ENCODE measurements around a stretch of chr3.

DNA sequence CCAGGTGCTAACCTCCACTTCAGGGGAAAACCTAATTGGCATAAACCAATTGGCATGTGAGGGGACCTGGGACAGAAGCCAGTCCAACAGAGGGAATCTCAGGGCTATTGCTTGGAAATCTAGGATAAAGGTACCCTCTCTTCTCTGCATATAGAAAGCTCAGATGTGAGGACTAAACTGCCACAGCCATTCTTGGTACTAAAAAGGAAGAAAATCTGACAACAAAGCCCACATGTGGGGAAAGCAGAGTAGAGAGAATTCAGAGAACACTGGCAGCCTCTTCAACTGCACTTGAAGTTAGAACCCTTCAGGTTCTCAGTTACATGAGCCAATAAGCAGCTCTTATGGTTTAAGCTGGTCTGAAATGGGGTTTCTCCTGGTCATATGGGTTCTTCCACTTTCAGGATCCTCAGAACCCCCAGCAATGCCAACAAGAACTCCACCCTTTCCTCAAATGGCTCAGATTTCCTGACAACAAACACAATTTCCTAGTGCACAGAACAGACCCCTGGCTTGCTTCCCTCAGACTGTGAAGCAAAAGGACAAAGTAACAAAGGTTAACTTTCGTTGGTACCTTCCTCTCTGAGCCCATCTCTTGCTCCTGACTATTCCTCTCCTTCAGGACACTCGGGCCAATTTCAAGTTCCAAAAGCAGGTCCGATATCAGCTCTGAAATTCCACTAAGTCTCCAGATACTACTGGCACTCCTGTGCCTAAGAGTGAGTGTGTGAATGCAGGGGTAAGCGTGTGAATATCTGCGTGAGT lies 23.9 kb upstream of the FRMD4B start:
- PRO-cap = no peak

DNA sequence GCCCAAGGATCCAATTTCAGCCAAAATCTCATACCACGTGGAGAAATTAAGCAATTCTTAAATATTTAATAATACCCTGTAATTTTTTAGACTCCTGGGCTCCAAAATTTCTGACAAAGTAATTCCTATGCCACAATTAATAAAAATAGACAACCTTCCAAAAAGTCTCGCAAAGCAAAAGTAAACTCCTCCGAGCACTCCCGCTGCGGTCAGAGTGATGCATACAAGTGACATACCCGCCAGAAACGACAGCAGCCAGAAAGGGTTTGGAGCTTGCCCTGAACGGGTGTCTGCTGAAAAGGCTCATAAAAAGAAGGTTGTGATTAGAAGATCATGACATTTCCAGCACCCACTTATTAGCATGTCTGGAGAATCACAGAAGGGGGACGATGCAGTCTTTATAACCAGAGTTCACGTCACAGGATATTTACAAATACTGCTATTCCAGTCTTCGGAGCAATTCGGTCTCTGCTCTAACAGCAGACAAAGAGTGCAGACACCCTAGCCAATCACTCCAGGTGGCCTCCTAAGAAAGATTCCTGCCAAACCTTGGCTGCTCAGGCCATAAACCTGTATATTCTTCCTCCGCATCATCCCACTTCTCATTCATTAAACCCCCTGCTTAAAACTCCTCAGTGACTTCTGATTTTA lies 59.1 kb upstream of the FRMD4B start:
- PRO-cap = no peak

DNA sequence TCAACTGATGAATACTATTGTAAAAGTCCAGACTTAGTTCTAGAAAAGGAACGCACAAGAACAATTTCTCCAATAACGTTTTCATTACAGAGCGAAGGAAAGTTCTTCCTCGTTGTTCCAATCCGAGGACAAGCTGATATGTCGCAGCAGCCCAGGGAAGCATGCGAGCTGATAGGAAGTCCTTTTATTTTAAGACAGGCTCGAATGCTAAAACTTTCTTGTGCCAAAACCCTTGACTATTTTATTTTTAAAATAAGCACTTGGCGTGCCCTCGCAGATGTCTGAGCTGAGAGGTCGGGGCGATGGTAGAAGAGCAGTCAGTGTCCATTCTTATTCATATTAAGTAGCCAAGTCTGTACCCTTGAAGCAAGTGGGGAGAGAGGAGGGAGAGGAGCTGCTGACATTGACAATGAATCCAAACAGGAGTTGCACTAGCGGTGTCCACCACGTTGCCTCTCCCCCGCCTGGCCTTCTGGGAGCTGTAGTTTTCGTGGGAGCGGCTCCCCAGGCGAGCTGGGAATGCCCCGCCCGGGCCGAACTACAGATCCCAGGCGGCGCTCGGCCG lies 338 bp upstream of the MITF start:
- PRO-cap = bidirectional peak, plus-strand start outside the sequence, minus-strand start at position 421 of the sequence

GRCh38 chr3:69763404-69764045 lies 24.3 kb downstream of the MITF start:
- PRO-cap = no peak

- PRO-cap = no peak
These were observed 190.7 kb downstream of the MITF start for GRCh38 chr3:69929873-69930512.

DNA sequence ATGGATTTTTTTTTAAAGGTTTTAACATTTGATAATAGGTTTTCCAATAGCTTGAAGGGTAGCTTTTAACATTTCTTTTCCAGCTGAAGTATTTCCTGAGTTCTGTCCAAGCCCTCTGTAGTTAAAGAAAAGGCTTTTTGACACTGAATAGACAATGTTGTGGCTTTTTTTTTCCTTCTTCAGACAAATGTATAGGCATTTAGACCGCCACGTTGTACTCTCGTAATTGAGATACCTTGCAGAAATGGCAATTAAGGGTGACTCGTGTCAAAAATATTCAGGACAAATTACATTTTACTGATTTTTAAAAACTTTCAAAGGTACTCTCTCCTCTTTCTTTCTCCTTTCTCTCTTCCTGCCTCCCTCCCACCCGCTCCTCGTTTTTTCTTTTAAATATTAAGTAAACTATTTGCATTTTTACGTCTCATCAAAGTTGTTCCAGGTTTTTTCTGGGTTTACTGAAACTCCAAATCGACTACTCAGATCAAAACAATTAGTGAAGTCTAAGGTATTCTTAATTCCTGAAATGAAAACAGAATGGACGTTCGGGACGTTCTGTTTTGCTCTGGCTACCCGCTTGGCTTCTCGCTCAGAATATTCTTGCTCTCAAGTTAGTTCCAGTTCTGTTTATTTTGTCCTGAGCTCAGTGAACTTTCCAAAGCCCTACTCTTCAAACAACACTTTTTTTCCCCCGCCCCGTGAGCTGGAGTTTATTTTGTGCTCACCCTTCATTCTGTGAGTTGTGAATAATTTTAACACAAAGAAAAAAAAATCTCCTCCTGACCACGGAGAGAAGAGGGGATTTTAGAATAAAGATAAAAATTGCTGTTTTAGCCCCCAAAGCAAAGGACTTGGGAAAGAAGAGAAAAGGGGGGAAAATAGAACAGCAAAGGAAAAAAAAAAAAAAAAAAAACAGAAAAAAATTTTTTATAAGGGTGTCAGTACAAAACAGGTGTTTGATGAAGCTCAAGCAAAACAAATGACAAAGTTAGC lies 240.4 kb downstream of the MDFIC2 start:
- PRO-cap = unidirectional peak, minus-strand start at position 596 of the sequence

GRCh38 chr3:70889590-70890007 lies 577.2 kb upstream of the MDFIC2 start:
- PRO-cap = no peak

GRCh38 chr3:70982357-70983423 lies 600.8 kb downstream of the FOXP1 start:
- PRO-cap = bidirectional peak, plus-strand start at chr3:70983051, minus-strand start at chr3:70982937

DNA sequence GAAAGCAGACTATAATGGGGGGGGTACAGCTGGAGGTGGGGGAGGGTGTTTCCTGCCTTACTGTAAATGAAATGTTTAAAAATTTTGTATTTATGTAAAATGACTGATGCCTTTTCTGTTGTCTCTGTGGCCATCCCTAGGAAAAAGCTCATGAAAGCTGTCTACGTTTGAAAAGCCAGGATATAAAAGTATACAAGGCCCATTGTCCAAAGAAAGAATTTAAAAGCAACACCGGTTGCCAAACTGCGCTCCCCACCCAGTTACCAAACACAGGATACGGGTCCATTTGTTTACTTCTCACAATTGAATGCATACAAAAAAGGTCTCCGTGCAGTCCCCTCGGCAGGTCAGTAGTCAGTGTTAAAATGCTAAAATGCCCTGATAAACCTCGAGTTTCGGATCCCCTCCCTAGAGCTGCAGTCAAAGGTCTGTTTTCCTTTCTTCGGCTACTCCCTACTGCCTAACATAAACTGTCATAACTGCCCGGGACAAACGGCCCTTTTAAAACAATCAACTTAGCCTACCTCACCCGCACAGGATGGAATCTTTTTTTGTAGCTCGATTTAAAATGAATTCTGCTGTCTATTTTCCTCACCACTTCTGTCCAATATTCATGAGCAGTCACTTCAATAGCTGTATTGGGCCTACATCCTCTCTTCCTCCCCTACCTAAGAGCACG lies 534.6 kb downstream of the FOXP1 start:
- PRO-cap = no peak

GRCh38 chr3:71056360-71056810 lies 527.1 kb downstream of the FOXP1 start:
- PRO-cap = no peak

GRCh38 chr3:71068010-71068604 lies 515.4 kb downstream of the FOXP1 start:
- PRO-cap = no peak

DNA sequence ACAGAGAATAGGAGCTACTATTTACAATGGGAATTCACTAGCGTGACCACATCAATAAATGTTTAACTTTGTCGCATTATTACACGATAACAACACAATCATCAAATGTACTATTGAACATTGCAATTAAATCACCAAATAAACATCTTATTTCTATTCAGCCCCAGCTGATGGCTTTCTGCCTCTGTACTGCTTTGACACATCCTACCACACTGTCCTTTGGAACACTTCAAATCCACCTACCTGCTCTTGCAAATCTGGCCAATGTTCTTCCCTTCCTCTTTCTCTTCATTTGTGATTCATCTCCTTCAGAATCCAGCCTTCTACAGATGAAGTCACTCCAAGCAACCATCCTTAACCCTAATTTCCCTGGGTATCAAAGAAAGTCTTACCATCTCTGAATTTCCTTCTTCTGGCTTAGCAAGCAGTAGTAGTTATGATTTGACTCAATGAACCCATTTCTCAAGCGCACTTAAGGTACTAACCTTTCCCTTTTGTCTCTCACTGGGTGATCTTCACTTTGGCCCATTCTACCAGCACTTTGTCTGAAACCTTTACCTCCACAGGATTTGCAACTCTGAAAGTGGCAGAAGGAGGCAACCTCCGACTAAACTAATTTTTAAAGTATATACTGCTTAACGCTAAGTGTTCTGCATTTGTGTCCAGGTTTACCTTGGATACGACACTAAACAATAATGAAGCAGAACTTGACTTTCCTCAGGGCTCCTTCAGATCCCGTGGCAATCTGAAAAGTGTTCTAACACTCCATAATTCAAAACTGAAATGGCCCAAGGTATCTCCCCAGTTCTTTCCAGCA lies 502.9 kb downstream of the FOXP1 start:
- PRO-cap = no peak

DNA sequence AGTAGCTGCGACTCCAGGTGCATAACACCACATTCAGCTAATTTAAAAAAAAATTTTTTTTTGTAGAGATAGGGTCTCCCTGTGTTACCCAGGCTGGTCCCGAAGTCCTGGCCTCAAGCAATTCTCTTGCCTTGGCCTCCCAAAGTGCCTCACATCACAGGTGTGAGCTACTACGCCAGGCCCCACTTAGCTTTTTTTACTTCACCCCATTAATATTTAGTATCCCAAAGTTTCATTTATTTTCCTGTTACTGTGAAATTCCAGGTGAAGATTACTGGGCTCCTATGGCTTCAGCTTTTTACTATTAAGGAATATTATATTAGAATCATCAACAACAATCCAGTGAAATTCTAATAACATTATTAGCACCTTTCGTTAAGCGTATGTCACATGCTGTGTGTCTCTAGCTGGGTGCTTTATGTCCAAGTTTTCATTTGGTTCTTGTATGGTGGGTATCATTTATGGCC lies 498.2 kb downstream of the FOXP1 start:
- PRO-cap = no peak

- PRO-cap = no peak
These were observed 374.7 kb downstream of the FOXP1 start for GRCh38 chr3:71208700-71209320.

- PRO-cap = no peak
These were observed 364.3 kb downstream of the FOXP1 start for GRCh38 chr3:71219012-71219814.

DNA sequence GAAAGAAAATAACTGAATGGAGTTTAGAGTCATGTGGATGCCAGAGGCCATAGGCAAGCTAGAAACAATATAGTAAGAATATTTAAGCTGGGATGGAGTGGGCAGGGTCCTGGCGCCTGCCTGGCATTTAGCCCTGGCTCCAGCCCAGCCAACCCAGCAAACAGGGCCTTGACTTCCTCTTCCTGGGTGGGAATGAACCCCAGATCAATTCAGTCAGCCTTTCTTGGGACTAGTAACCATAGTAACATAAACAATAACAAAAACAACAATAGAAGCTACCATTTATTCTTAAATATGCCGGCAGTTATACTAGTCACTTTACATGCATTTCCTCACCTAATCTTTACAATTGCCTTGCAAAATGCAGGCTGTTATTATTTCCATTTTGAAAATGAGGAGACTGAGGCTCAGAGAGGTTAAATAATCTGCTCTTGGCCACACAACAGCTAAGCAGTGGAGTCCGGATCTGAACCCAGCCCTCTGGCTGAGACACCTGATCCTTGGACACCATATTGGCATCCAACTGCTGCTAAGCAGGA lies 334.4 kb downstream of the FOXP1 start:
- PRO-cap = no peak

- PRO-cap = no peak
These were observed 135.8 kb downstream of the FOXP1 start for GRCh38 chr3:71447756-71448163.

DNA sequence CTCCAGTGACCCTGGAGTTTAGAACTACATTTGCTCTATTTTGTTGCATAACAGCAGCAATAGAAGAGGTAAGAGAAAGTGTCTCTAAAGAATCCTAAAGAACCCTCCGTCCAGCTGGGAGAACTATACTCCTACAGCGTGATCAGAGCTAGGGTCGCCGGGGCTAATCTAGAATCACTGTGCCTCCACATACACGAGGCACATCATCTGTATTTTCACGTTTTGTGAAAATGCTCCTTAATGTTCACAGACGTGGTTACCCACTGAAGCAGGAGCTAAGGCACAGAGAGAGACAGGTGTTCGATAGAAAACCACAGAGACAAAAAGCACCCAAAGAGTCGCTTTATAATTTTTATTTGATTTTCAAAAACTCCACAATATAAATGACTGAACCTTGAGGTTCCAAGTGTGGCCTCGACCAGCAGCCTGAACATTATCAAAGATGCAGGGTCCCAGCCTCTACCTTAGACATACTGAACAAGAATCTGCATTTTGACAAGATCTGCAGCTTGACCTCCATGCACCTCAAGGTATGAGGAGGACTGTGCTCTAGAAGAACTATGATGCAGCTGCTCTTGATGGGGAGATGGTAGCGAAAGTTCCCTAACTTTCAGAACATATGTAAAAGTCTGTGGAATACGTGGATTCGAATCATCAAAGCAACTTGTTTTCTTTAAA lies 129.3 kb downstream of the FOXP1 start:
- PRO-cap = no peak

- PRO-cap = no peak
These were observed 72.4 kb downstream of the FOXP1 start for GRCh38 chr3:71511108-71511593.

DNA sequence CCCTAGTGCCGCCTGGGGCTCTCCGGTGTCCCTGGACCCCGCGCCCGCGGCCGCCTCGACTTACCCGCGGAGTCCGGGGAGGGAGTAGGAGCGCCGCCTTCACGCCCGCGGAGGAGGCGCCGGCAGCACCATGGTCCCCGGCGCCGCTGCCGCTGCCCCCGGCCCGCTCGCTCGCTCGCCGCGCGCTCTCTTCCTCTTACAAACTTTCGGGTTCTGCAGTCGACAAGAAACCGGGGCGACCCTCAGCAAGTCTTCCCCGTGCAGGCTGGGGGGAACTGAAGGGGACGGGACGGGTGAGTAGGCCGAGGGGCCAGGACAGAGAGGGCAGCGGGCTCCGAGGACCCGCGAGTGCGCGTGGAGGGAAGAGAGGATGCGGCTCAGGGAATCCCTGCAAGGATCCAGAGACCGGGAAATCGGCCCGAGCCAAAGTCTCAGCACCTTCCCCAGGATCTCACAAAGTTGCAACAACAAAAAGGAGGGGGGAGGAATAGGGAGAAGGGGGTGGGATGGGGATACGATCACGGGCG lies 2.0 kb downstream of the FOXP1 start:
- PRO-cap = bidirectional peak, plus-strand start at position 296 of the sequence, minus-strand start at position 201 of the sequence

All from progenitor cell of endocrine pancreas (in vitro differentiated cells).